Karpas-422 (cell line): ENCODE measurements around the gene BRAT1.

DNA sequence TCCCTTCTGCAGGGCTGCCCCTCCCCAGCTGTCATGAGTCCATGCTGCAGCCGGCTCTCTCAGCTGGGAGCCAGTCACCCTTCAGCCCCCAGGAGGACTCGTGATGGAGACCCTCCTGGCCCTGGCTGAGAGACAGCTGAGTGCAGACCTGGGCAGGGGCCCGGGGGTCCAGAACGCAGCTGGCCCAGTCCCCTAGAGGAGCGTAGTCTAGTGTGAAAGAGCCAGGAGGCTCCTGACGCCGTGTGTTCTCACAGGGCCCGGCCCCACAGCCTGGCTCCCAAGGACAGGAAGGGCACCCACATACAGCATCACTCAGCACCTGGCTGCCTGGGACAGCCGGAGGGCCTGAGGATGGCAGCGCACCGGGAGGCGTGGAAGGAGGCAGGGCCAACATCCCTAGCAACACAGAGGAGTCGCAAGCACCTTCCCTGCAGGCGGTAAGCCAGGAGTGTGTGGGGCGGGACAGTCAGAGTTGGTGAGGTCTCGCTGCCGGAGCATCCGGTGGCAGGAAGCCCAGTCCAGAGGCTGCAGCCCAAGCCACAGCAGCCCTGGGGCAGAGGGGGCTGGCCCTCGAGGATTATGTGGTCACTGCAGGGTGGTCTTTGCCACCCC lies 125.9 kb downstream of the MAD1L1 start:
- PRO-cap: no peak
- RAMPAGE, long total RNA: no peak

DNA sequence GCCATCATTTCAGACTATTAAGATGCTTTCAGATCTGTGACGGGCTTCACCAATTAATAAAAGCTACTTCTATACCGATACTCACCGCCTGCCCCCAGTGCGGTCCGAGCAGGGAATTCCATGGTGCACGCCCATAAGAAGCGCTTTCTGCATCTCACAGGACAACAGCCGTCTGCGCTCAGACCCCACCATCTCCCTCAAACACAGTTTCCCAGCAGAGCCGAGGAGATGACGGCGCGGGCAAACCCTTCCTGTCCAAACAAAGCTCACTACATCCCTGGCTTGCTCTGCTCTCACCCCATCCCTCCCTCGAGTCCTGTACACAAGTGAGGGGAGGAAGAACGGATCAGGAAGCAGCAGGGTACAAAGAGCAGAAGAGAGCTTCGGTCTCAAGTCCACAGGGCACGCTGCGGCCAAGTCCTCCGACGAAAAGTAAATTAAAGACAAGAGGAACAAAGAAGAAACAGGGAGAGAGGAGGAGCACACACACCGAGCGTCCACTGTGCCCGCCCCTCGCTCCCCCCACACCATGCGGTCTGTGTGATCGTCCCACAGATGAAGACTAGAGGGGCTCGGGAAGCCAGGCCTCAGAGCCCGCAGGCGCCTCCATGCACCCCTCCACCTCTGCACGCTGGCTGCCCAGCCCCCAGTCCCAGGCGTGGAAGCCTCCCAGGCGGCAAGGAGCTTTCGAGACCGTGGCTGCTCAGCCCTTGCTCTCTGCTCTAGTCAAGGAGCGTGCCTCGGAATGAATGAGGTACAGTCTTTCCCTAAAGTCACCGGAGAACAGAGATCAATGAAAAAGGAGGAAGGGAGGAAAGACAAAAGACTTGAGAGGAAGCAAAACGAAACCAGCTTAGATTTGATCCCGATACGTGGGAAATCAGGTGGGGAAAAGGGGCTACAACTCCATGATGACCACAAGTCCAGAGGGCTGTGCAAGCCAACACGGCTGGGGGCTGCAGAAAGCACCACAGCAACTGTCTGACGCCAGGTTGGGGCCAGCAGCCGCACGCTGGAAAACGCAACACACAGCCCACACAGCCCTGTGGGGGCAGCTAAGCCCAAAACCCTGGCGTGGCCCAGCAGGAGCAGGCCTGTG lies 121.7 kb downstream of the MAD1L1 start:
- PRO-cap: no peak
- RAMPAGE, long total RNA: no peak

DNA sequence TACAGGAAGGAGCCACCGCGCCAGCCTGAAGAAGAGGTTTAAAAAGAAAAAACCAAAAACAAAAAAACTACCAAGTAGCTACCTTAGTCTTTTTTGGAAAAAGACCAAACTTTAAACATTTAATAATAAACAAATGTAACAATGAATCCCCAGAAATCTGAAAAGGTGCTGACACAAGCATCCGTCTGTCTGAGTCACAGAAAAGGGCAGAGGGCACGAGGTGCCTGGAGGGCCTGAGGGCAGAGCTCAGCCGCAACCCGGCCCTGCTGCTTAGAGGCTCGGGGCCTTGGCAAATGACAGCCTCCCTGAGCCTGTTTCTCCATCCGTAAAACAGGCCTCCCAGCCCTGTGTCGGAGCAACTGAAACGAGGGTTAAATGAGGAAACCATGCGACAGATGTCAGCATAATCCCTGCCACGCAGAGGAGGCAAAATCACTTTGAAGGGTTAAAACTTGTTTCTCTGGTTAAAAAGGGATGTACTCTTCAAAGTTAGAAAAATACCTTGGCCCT lies 24.8 kb downstream of the NUDT1 start:
- PRO-cap: no peak
- RAMPAGE, long total RNA: no peak

DNA sequence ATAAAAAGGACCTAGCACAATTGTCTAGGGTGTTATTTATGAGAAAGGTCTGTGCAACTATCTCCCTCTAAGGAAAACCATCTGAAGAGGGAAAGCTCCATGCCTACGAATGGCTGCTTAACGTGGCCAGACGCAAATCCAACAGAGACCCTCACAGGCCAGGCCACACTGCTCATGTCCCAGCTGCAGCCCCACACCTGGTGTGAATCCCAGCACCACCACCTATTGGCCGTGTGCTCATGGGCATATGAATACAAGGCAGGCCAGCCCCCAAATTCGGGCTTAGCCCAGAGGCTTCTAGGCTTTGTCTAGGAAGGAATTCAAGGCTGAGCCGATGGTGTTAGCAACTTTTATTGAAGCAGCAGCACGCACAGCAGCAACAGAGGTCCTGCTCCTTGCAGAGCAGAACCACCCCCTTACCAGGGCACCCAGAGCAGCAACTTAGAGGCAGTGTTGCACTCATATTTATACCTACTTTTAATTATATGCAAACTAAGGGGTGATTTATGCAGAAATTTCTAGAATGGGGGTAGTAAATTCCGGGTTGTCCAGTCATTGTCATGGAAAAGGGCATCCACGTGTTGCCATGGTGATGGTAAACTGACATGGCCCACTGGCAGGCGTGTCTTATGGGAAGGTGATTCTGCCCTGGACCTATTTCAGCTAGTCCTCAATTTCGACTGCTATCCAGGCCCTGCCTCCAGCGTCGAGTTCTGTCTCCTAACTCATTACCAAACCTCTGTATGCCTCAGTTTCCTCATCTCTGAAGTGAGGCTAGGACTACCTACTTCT lies 13.0 kb downstream of the SNX8 start:
- PRO-cap: unidirectional peak, minus-strand start at position 438 of the sequence
- RAMPAGE, long total RNA: no peak

DNA sequence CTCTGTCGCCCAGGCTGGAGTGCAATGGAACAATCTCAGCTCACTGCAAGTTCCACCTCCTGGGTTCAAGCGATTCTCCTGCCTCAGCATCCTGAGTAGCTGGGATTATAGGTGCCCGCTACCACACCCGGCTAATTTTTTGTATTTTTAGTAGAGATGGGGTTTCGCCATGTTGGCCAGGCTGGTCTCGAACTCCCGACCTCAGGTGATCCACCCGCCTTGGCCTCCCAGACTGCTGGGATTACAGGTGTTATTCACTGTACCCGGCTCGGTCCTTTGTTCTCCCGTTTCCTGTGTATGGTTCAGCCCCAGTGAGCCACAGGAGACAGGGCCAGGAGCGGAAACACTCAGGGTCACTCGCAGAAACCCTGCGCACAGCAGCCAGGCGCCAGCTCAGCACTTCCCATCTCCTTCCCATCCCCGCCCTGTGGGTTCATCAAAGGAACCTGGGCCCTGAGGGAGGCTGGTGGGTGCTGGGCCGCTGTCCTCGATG lies 15.6 kb upstream of the CHST12 start:
- PRO-cap: no peak
- RAMPAGE, long total RNA: no peak

DNA sequence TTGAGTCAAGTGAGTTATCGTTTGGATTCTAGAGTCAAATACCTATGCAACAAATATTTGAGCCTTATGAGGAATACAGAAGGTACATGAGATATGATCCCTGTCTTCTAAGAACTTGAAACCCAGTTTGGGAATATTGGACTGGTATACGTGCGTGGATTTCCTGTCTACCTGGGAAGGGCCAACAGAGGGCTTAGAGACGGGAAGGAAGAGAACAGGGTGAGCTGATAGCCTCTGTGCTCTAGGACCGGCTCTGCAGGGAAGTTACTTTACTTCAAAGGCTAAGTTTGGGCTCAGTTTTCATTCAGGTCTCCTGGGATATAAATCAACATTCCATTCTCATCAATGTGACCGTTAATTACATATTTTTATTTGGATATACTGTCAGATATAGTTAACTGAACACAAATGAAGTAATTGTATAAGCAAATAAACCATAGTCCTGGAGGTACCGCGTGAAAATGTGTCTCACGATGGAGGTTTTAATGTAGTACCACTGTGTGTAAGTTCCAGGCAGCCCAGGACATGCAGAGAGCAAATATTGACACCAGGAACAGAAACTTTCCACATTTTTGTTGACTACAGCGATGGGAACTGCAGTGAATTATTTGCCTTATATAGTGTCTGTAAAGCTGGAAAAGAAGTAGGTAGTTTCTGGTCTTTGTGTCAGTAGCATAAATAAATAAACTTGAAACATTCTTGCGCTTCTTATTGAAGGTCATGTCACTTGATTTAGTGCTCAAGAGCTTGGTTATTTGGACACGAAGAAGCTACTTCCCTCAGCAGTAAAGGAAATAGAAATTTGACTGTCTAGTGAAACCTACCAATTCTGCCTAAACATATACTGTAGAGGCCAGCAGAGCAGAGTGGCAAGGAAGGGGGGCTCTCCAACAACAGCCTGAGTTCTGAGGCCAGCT lies 8.7 kb downstream of the CHST12 start:
- PRO-cap: no peak
- RAMPAGE, long total RNA: no peak

DNA sequence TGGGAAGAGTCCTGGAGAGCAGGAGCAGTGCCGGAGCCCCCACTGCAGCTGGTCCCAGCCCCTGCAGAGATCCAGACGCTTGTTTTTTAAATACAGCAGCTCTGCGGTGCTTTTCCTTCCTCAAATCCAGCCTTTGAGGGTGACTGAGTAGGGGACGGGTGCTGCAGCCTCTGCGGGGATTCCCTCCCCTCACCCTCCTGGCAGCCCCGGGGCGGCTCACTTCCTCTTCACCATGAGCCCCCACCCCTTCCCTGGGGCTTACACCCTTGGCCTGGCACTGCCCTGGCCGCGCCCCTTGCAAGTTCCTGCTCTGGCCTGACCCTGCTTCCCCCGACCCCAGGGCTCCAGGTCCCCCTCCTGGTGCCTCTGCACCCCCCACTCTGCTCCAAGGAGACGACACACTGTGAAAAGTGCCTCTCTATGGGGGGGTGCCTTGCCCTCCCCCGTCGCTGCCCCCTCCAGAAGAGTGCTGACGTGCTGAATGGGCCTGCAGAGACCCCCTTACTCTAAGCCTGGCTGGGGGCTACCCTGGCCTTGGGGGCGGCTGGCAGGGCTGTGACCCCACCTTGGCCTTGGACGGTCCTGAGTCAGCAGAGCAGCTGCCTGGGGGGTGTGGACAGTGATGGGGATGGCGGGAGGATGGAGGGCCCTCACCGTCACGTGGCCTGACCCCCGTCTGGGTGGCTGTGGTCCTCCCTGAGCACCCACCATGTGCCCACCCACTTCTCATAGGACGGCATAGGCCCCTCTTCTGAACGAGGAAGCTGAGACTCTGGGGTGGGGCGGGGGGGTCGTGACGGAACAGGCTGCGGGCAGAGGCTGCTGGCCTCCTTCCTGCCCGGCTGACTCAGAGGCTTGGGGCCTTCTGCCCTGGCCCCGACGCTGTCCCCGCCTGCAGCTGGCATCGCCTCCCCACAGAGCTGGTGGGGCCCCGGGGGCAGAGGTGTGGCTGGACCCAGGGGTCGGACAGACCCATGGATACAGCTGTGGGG lies 9.8 kb downstream of the LFNG start:
- PRO-cap: no peak
- RAMPAGE, long total RNA: no peak

GRCh38 chr7:2545726-2546638 lies 9.3 kb downstream of the BRAT1 start:
- PRO-cap: no peak
- RAMPAGE, long total RNA: no peak

GRCh38 chr7:2549922-2550613 lies 5.3 kb downstream of the BRAT1 start:
- PRO-cap: no peak
- RAMPAGE, long total RNA: no peak

DNA sequence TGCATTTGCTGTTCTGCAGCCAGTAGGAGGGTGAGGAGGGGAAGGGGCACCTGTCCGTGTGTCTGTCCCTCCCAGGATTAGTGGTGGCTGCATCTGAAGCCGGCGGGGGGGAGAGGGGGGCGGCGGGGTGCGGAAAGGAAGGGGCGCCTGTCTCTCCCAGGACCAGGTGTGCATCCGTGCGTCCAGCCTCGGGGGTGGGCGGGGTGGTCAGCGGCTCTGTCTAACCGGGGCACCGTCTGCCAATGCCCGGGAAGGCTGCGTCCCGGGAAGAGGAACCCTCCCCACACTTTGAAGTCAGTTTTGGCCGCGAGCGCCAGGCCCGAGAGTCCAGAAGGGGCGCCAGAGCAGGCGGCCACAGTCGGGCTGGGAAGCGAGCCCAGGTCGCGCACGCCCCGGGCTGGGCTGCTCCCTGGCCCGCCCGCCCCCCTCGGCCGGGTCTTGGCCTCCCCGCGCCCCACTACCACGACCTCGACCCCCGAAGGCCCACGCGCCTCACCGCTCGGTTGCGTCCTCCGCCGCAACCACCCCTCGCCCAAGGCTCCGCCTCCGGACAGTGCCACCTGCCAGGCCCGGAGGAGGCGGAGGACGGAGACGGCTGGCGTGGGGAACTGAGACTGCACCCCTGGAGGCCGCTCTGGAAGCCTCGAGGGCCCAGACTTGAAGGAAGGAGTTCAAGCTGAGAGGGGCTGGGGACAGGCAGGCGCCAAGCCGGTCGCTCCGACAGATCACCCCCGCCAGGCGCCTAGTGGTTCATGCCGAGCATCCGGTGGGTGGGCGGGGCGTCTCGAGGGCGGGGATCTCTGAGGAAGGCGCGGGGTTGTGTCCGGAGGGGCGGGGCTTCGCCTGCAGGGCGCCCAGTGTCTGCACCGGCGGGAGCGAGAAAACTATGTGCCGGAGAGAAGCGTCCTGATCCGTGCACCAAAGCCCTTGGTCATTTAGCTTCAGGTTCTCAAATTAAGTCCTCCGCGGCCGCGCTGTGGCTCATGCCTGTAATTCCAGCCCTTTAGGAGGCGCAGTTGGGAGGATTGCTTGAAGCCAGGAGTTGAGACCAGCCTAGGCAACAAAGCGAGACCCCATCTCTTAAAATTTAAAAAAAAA lies at the start of gene BRAT1:
BRAT1 (minus strand) TSS at position 534 of the 1,098 bp plus-strand sequence.
- PRO-cap: bidirectional peak, plus-strand start at position 878 of the sequence, minus-strand start at position 494 of the sequence
- RAMPAGE, long total RNA: no peak

- PRO-cap: no peak
- RAMPAGE, long total RNA: no peak
These were observed 28.9 kb downstream of the IQCE start for GRCh38 chr7:2587686-2588053.

DNA sequence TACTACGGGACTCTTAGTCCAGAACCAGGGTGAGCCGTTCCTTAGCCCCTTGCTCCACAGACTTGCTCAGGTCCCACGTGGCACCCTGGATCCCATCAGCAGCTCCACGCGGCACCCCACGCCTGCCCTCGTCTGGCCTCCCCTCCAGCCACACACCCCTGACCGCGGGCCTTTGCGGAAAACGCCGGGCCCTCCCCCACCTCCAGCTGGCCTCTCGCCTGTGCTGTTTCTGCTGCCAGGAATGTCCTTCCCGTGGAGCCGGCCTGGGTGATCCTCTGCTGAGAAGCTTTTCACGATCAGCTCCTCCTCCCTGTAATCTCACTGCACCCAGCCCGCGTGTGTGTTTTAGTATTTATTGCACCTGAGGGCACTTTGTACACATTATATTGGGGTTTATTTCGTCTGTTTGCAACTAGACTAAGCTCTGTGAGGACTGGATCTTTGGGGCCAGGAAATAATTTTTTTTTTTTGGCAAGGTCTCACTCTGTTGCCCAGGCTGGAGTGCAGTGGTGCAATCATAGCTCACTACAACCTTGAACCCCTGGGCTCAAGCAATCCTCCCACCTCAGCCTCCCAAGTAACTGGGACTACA lies 10.6 kb upstream of the TTYH3 start:
- PRO-cap: no peak
- RAMPAGE, long total RNA: no peak

DNA sequence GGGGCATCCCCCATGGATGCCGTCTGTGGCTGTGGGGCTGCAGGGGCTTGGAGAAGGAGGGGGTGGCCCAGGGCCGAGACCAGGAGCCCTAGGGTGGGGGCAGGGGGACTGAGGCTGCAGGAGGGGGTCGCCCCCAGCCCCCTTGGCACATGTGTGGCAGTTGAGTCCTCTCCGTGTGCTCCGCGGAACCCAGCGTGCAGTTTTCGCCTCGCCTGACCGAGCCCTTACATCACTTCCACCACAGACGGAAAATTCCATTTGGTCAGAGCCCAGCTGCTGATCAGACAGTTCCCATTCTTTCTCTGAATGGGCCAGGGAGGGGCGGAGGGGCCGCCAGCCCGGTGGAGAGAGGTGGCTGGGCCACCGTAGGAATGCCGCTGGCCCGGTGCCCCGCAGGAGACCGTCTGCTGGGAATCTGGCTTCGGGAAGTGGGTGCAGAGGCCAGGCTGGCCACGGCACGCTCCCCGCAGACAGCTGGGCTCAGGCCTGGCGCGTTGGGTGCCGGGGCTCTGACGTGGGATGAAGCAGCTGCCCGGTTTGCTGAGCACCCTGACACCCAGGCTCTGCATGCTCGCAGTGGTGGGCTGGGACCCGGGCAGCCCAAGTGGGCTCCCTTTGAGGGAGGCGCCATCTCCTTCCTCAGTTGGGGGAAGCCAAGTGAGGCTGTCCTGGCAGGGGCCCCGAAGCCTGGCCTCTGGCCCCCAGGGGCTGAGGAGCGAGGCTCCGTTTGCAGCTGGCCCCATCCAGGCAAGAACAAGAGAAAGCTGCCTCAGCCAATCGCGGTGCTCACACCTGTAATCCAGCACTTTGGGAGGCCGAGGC lies 9.8 kb downstream of the TTYH3 start:
- PRO-cap: no peak
- RAMPAGE, long total RNA: no peak

- PRO-cap: no peak
- RAMPAGE, long total RNA: no peak
These were observed 14.6 kb downstream of the TTYH3 start for GRCh38 chr7:2646400-2646696.

- PRO-cap: no peak
- RAMPAGE, long total RNA: no peak
These were observed 27.6 kb downstream of the AMZ1 start for GRCh38 chr7:2715590-2715988.

- PRO-cap: no peak
- RAMPAGE, long total RNA: no peak
These were observed 37.2 kb downstream of the AMZ1 start for GRCh38 chr7:2724964-2725845.

- PRO-cap: no peak
- RAMPAGE, long total RNA: no peak
These were observed 74.4 kb downstream of the AMZ1 start for GRCh38 chr7:2762205-2762946.

DNA sequence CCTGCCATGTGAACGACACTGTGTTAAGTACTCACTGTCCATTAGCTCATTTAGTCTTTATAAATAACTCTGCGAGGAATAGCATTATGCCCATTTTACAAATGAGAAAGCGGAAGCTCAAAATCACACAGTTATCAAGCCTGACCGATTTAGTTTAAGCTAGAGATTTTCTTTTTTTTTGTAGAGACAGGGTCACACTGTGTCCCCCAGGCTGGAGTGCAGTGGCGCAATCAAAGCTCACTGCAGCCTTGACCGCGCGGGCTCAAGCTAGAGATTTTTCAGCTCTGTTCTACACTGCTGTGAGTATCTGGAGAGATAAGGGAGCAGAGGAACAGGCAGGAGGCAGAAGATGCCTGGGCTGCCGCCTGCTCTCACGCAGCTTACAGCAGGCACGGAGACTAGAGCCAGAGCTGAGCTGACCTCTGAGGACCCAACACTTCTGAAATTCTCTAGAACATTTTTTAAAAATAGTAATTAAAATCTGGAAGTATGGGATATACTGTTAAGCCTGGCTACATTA lies 38.8 kb downstream of the GNA12 start:
- PRO-cap: no peak
- RAMPAGE, long total RNA: no peak

GRCh38 chr7:2825662-2826102 lies 18.4 kb downstream of the GNA12 start:
- PRO-cap: no peak
- RAMPAGE, long total RNA: no peak

- PRO-cap: no peak
- RAMPAGE, long total RNA: no peak
These were observed 11.7 kb downstream of the GNA12 start for GRCh38 chr7:2832023-2833119.